Hematopoietic multipotent progenitor cell (in vitro differentiated cells): ENCODE results near the gene RFX2.

GRCh38 chr19:5904485-5904775 lies 242 bp upstream of the VMAC start:
- CAGE, long polyA plus RNA = no peak

DNA sequence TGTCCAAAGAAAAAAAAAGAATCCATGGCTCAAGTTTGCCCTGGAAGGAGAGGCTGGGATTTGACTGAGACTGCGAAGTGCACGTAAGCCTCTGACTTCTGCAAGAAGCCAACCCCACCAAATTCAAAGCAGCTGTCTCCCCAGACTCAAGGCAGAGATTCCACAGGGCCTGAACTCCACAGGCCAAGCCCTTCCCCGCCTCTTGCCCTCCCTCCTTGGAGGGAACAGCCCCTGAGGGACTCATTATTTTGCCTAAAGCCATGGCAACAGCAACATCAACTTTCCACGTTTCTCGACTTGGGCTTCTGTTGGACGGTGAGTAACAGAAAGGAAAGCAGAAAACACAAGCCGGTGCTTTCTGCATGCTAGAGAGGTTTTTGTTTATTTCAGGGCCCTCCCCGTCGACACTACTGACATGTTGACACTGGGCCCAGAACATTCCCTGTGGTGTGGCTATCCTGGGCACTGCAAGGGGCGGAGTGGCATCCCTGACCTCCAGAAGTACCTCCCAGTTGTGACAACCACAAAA lies 12.6 kb downstream of the CAPS start:
- CAGE, long polyA plus RNA = no peak

- CAGE, long polyA plus RNA = no peak
Measured at GRCh38 chr19:5947156-5947803, 30.7 kb downstream of the RANBP3 start.

DNA sequence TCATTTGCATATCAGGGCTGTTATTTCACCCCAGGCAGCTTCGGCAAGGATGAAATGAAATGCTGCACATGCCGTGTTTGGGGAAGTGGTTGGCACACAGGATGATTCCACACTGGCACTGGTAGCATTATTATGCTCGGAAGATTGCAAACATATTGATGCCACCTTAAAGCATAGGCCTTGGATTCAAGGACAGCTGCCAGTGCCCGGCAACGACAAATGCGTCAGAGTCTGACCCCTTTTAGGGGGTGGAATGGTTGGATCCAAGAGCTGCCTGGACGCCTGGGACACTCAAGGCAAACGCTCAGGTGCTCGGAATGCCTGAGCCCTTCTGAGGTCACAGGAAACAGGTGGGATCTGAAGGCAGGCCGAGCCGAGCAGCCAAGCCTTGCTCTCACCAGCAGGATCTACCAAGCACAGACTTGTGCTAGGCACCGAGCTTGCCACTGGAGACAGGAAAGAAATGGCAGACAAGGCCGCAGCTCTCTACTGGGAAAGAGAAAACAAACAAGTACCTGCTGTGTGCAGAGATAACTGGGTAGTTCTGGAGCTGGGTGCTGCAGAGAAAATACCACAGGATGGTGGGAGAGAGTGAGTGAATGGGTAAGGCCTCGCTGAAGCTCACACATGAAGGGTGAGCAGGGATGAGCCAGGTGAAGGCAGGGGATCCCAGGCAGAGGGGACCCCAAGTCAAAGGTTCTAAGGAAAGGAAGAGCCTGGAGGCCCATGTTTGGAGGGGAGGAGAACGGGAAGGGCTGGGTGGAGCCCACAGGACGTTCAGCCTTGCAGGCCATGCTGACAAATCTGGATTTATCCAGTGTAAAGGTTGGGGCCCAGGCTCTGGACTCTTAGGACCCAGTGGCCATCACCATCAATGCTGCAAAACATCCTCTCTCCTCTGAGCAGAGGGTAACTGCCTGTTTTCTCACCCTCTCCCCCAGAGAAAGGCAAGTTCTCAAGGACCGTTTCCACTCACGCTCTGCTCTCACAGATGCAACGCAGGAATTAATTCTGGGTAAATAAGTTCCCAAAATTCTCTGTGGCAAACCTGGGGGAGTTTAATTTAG lies 9.2 kb downstream of the RANBP3 start:
- CAGE, long polyA plus RNA = no peak

- CAGE, long polyA plus RNA = no peak
Measured at GRCh38 chr19:5979552-5980210, 1.7 kb upstream of the RANBP3 start.

GRCh38 chr19:6056159-6056721 lies 54.1 kb downstream of the RFX2 start:
- CAGE, long polyA plus RNA = no peak

- CAGE, long polyA plus RNA = no peak
Measured at GRCh38 chr19:6109626-6110689, at the start of gene RFX2. Gene RFX2, minus strand, starts transcription at chr19:6110500.

DNA sequence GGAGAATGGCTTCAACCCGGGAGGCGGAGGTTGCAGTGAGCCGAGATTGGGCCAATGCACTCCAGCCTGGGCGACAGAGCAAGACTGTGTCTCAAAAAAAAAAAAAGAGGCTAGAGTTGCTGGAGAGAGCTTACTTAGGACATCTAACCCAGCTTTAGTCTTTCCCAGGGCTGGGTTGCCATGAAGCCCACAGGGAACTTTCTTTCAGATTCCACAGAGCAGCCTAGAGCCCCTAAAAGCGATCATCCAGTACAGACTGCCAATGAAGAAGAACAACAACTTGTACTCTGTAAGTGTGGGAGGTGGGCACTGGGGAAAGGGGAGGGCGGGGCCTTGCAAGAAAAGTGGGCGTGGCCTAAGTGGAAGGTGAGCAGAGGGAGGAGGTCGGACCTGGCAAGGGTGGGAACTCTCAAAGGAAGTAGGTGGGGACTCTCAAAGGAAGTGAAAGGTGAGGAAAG lies 25.6 kb downstream of the ACSBG2 start:
- CAGE, long polyA plus RNA = no peak

GRCh38 chr19:6210392-6211351 lies 69.1 kb downstream of the MLLT1 start:
- CAGE, long polyA plus RNA = no peak

DNA sequence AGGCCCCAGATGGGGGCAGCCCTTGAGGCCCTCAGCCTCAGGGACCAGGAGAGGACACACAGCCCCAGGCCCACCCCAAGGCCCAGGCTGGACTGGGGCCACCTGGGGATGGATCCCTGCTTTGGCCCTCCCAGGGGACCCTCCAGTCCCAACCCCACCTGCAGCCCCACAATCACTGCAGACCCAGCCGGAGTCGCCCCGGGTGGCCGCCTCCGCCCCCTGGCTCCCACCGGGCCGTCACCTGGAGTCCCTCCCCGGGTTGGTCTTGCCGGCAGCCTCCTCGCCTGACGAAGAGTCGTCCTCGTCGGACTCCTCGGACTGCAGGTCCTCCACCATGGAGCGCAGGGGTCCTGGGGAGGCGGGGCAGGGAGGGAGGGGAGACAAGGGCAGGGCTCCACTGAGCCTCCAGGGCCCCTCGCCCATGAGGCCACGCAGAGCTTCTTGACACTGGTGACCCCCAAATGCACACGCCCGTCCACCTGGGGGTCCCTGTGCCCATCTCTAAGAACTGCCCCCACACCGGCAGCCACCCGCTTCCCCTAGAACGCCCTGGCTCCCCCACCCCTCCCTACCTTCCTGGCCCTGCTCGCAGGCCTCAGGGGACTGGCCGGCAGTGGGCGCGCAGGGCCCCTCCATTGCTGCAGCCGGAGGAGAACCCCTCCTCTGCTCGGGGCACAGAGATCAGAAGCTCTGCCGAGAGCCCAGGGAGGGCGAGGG lies 63.5 kb downstream of the MLLT1 start:
- CAGE, long polyA plus RNA = no peak

GRCh38 chr19:6278816-6279461 lies 836 bp downstream of the MLLT1 start:
- CAGE, long polyA plus RNA = no peak

DNA sequence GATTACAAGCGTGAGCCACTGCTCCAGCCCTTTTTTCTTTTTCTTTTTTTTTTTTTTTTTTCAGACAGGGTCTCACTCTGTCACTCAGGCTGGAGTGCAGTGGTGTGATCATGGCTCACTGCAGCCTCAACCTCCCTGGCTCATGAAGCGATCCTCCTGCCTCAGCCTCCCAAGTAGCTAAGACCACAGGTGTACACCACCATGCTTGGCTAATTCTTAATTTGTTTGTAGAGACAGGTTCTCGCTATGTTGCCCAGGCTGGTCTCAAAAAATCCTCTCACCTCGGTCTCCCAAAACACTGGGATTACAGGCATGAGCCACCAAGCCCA lies 21.3 kb upstream of the MLLT1 start:
- CAGE, long polyA plus RNA = no peak

- CAGE, long polyA plus RNA = no peak
Measured at GRCh38 chr19:6654817-6655218, 15.1 kb downstream of the TNFSF14 start.

GRCh38 chr19:6681921-6682536 lies 12.1 kb upstream of the TNFSF14 start:
- CAGE, long polyA plus RNA = no peak

- CAGE, long polyA plus RNA = no peak
Measured at GRCh38 chr19:6684559-6685195, 14.7 kb upstream of the TNFSF14 start.

DNA sequence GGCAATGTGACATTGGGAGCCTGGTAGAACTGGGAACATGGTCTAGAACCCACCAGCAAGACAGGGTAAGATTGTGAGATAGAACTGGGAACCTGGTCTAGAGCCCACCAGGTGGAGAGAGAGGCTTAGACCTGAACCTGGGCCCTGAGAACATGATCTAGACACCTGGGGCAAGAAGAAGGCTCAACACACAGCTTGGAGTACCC lies 15.7 kb upstream of the TNFSF14 start:
- CAGE, long polyA plus RNA = no peak

GRCh38 chr19:6686378-6686944 lies 16.5 kb upstream of the TNFSF14 start:
- CAGE, long polyA plus RNA = no peak

DNA sequence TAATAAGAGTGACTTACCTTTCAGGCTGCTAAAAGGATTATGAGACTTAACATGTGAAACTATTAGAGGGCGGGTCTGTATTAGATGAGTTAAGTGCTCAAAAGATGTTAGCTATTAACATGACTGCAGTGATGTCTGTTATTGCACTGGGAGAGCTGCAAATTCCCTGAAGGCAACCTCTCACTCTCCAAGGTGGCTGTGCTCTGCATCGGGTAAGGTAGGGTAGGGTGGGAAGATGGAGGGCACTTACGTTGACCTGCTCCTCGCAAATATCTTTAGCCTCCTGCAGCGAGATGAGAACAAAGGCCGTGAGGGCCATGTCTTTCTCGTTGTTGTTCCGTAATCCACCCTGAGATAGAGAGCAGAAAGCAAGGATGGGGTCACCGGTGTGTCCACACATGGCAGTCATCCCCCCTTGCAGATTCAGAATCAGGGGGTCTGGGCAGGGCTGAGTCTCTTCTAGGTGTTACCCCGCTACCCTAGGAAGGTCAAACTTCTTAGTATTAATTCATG lies 20.5 kb upstream of the TNFSF14 start:
- CAGE, long polyA plus RNA = no peak

DNA sequence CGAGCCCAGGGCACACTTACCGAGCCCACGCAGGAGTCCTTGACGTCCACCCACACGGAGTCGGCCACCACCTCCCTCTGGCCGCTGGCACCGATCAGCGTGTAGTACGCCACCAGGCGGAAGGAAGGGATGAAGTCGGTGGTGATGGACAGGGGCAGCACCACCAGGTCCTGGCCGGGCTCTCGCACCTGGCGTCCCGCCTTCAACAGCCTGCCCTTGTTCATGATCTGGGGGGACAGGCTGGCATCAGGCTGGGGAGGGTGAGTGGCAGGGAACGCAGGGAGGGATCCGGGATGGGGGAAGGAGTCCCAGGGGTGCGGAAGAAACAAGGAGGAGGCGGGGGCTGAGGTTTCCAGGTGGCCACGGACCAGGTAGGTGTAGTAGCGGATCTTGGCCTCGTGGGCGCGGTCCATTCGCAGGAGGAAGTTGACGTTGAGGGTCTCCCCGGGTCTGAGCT lies 9.8 kb downstream of the C3 start:
- CAGE, long polyA plus RNA = no peak

DNA sequence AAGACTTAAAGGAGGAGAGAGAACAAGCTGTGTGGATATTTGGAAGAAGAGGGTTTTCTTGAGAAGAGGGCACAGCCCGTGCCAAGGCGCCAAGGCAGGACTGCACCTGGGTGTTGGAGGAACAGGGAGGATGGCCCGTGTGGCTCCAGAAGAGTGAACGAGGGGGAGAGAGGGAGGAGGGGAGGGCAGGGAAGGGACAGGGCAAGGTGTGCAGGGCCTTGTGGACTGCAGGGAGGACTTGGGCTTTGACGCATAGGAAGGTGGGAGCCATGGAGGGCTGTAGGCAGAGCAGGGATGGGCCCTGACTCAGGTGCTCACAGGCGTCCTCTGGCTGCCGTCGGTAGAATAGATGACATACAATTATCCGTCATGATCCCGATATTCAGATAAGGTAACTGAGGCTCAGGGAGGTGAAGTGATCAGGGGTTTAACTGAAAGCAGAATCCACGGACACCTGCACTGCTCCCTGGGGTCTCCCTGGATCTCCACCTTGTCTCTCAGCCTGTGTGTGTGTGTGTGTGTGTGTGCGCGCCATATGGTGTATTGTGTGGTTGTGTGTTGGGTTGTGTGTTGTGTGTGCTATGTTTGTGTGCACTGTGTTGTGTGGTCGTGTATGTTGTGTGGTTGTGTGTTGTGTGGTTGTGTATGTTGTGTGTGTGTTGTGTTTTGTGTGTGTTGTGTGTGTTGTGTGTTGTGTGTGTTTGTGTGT lies 3.4 kb downstream of the C3 start:
- CAGE, long polyA plus RNA = no peak